ENCODE measurements around a stretch of chr15.

DNA sequence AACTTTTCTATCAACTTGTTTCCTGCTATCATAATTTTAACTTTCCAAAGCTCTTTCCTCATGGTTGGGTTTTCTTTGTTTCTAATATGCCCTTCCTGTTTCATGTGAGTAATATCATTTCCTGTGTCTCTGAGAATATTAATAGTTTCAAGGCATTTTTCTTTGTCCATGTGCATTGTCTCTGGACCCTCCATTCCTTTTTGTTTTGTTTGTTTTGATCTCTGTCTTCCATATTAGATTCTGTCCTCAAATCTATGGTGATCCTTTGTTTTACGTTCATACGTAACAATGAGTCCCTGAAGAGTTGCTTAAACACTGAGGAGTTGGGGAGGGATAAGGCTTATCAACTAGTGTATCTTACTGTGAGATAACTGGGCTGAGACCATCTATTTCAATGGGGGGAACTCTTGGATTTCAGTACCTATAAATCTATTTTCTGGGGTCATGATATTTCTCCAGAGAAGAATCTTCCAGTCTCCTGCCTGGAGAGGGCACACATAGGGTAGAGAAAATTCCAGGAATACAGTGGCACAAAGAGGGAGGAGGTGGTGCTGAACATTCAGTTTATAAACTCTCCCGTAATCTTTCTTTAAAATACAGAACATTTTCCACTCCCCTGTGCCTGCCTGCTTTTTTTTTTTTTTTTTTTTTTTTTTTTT is 21.9 kb upstream of the PDE8A start:
- RRBS: no CpG with 5 or more reads among the region's 3 CpGs

GRCh38 chr15:84980129-84980762 is 1.4 kb upstream of the PDE8A start:
- RRBS: 2% methylated on average over 13 of the region's 38 CpGs

DNA sequence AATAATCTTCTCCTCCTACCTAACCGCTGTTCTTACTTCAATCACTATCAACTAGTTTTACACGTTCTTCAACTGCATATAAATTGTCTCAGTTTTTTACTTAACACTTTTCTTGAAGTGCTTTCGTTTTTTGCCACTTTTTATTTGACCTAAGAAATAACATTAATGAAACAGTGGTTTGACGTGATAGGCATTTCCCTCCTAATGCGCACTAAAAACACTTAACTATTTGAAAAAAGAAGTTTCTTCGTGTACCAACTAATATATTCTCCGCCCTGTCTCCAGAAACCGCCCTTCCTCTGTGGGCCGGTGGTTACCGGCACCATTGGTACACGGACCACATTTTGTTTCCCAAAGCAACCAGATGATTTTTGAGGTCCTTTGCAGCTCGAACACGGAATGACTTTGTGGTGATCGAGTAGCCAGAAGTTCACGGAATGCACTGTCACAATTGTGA is 749 bp upstream of the AKAP13 start:
- RRBS: no CpG with 5 or more reads among the region's 15 CpGs

GRCh38 chr15:85381571-85381799 is 1.1 kb downstream of the AKAP13 start:
- RRBS: no CpG with 5 or more reads among the region's 3 CpGs

- RRBS: no CpG with 5 or more reads among the region's 3 CpGs
Observed at GRCh38 chr15:85583823-85584633, 203.6 kb downstream of the AKAP13 start.

- RRBS: no CpG with 5 or more reads among the region's 2 CpGs
Observed at GRCh38 chr15:85645544-85646127, 149.1 kb downstream of the KLHL25 start.

GRCh38 chr15:85655179-85655825 is 139.4 kb downstream of the KLHL25 start:
- RRBS: 98% methylated on average over 3 of the region's 13 CpGs

DNA sequence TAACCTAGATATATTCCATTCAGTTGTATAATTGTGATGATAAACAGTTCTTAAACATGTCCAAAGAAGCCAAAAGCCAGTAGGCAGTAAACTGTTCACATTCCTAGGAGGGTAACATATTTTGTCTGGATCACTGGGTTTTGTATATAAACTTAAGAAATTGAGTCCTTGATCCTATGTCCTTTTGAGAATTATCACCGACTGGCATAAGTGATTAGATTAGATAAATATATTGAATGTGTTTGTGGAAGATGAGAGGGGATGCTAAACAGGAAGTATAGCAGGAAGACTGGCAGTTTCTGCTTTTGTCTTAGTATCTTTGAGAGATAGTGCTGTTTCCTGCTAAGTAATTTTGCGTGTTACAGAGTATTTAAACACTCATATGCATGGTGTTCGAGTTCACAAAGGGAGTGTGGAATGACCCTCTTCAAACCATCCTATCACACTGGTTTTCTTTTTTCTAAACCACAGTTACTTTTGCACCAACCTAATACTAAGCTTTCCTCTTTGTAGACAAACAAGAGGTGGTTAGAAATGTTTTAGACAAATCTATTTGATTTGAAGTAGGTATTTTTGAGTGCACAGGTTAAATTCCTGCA is 106.1 kb downstream of the KLHL25 start:
- RRBS: no CpG with 5 or more reads among the region's 3 CpGs

- RRBS: no CpG with 5 or more reads among the region's 5 CpGs
Observed at GRCh38 chr15:85718857-85719498, 75.7 kb downstream of the KLHL25 start.

GRCh38 chr15:85734843-85735176 is 59.9 kb downstream of the KLHL25 start:
- RRBS: no CpG with 5 or more reads among the region's 6 CpGs

DNA sequence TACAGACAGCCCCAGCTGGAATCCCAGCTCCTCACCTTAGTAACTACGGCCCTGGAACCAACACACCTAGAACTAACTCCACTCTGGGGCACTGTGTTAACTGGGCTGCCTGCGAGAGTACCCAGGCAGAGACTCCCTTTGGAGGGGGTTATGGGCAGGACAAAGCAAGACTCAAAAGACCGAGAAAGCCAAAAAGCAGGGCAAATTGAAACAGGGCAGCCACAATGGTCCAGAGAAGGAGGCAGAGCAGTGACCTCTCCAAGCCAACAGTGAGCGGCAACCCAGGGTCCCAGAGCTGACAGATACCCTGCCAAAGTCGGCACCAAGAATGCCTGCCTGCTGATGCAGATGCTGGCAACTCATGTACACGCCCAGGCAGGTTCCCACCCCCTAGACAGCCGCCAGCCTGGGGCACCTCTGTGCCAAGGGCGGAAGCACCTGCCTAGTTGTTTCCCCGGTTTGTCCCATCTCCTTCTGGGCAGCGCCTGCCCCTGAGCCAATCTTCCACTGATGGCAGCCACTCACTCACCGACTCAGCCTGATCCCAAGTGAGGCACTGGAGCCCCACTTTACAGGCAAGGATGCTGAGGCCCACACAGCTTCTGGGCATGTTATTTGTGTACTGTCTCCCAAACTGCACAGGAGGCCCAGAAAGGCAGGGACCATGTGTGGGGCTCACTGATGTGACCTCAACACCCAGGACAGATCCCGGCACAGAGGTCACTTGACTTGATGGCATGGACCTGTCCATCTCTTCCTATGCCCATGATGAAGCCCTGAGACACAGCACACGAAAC is 22.0 kb downstream of the KLHL25 start:
- RRBS: no CpG with 5 or more reads among the region's 13 CpGs

DNA sequence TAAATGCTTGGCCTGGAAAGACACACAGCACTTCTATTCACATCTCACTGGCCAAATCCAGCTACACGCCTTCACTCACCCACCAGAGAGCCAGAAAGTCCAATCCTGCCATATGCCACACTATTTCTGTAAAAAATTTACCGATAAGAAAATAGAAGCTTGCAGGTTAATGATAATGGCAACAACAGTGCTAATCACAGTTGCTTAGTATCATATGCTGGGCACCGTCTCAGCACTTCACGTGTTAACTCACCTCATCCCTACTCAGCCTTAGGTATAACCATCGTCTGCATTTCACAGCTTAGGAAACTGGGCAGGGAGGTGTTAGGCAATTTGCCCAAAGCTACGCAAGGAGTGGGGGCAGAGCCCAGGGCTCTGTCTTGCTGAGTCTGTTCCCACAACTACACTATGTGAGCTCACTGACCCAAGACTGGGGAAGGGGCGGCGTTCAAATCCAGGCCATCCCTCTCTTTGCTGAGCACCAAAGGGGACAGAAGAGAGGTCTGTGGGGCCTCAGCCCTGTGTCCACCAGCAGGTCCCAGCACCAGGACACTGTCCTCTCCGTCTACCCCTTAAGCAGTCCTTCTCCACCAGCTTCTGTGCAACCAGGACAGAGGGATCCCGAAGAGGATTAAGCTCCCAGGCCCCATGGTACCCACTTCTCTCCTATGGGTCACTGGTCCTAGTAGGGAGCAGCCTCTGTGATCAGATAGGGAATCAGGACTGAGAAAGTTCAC is 16.3 kb downstream of the KLHL25 start:
- RRBS: no CpG with 5 or more reads among the region's 10 CpGs

GRCh38 chr15:85786388-85787274 is 8.1 kb downstream of the KLHL25 start:
- RRBS: no CpG with 5 or more reads among the region's 9 CpGs

DNA sequence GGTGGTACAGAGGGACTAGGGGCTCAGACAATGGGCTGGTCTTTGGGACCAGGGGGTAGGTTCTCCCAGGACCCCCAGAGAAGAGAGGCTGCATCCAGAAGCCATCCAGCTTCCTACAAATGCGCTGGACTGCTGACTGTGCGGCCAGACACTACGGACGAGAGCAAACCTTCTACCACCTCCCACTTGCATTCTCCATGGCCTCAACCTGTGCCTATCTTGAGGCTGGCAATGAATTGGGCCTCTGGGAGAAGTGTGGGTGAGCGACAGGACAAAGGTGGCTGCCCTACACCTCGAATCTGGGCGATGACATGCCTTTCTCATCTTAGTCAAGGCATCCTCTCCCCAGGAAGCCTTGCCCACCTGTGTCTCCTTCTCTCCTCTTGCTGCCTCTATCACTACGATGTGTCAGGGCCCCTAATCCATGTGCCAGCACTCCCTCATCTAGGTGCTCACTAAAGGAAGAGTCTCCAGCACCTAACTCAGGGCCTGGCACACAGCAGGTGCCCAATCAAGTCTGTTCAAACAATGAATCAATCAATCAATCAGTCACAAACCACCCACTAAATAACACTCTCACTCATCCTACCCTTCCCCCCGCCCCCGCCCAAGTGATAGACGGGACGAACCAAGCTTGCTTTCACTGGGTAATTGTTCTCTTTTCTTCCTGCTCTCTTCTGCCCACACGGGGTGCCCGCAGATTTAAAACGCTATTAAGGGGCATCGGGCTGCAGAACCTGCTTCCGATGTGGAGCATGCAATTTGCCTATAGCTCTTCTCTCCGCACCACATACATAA is 2.1 kb downstream of the KLHL25 start:
- RRBS: no CpG with 5 or more reads among the region's 18 CpGs

DNA sequence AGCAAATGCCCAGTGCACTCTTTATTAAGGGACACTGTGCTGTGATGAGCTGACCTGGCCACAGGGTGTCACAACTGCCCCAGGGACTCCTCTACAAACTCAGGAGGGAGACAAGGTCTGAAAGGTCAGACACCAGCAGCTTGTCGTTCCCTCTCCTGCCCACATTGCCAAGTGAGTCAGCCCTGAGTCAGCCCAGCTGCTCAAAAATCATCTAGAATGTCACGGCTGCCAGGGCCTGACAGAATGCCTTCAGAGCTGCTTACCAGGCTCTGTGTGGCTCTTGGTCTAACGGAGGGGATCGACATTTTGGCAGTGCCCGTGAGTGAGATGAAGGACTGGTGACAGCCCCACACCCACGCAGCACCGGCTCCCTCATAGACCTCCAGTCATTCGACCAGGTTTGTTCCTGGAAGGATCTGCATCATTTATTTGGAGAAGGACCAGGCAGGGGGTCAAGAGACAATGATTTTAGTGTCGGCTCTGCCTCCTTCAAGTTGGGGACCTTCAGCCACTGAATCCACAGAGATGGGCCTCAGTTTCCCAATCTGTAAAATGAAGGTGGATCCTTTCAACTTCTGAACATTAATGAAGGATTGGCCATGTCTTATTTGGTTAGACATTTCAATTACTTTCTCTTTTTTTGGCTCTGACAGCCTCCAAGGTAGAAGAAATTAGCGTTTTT is 545.2 kb downstream of the AGBL1 start:
- RRBS: no CpG with 5 or more reads among the region's 10 CpGs

DNA sequence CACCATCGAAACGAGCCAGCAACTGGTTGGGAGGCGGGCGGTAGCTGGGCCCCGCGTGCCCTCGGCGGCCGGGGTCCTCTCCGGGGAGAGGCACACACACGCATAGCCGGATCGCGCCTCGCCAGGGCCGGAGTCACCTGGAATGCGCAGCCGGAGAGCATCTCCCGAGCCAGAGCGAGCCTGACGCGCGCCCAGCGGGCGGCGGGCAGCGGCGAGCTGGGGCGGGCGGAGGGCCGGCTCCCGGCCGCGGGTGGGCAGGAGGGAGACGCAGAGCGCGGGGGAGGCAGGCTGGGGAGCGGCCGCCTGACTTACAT is 988 bp downstream of the NTRK3 start:
- RRBS: 16% methylated on average over 4 of the region's 39 CpGs

DNA sequence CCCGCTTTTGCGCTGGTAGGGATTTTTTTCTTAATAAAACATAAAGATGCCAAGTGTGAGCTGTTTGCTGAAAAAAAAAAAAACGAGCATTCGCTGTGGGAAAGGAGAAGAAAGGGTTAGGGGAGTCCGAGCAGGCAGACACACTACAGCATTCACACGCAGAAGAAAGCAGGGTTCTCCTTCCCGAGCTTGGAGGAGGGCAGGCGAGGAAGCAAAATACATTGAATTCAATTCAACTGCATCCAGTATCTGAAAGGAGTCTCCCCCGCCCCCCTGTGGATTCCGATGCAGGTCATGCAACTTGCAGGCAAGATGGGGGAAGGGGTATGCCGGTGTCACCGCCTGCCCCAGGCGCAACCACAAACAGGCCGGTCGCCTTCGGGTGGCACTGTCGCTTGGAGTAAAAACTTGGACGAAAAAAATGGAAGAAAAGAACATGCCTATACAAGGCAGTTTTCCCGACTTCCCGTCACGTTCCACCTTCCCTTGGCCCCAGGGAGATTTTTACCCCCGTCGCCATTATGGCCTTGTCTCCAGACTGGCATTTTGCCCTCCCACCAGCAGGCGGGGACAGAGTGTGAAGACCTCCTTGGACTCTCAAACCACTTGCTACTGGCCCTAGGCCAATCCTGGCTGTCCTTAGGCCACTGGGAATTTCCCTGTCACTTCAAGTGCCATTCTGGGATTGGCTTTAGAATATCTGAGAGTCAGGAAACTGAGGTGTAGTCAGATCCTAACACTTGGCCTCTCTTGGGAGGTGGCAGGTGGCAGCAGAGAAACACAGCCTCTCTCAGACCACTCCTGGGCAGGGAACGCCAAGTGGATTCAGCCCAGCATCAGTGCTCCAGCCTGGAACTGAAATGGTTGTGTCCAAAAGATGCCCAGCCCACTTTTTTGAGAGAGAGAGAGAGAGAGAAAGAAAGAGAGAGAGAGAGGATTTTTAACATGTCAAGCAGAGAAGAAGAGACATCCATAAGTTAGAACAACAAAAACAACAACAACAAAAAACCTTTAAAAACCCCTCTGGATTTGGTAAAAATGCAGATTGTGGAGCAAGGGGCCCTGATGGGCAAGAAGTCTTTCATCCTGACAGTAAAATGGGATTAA is 1.7 kb upstream of the NTRK3 start:
- RRBS: 21% methylated on average over 3 of the region's 25 CpGs

DNA sequence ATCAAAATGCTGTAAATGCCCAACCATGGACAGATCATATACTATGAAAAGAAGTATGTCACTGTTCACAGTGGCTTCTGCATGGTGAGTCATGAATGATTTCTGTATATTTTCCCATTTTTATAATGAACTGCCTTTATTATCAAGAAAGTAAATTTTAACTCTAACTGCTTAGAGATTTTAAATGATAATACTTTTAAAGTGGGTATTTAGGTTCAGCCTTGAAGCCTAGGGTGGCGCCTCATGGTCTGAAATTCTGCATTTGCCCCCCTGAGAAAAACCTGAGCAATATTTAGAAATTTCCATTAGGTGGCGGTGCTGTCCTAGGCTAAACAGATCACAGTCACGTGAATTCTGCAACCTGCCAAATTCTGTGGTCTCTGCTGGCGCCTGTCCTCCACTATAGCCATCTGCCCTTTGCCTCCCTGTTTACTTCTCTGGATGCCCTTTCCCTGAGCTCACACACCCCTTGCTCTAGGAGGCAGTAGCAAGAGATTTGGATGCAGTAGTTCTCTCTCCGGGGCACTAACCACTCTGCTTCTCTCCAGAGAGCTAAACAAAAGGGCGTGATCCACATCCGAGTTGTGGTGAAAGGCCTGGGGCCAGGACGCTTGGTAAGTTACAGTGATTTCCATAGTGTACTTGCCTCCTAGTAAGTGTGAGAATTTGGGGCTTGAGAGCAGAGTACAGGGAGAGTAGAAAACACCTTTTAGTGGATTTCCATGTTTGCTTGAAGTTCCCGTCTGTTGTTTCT is 9.1 kb downstream of the MRPS11 start:
- RRBS: no CpG with 5 or more reads among the region's 9 CpGs

DNA sequence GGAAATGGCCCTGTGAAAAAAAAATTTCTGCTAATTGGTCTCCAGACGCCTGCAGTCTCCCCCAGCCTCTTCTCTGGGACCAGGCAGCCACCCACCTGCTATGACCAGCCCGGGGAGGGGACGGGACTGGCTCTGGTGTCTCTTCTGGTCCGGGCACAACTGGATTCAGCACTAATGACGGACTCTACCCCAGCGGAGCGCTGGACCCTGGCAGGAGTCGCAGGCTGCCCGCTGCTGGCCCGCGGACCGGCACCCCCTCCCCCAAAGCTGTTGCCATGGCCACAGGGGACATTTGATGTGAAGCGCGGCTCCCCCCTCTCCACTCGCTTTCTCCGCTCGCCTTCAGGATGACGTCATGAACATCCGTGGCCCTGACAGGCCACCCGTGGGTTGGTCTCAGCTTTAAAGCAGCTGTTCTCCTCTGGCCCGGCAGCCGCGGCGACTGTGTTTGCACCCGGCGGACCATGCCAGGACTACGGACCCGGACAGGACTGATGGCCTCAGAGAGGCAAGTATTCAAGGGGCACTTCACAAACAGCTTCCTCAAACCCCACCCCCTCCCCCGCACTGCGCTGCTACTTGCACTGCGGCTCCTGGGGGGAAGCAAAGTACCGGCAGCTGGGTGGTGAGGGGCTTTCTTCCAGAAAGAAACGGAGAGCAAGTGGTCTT is 16.8 kb upstream of the AEN start:
- RRBS: 8% methylated on average over 9 of the region's 33 CpGs

DNA sequence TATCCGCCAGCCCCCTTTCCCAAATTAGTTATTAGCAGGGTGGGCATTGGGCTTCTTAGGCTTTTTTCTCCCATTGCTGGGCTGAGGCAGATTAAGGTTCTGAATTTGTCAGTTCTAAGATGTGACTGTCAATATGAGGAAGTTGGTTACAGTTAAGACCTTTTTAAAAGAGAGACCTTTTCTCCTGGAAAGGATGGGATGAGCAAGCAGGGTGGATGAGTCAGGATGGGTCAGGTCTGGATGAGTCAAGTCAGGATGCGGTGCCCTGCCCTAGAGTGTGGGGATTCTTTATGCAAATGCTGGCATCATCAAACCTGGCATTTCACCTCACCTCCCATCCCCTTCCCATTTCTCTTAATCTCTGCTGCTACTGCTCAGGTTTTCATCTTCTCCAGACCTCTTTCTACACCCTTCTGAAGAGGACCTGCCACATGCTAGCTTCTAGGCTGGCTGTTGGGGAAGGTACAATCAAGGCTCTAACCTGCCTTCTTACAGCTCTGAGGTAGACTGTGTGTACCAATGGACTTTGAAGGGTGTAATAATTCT is 2.0 kb downstream of the AEN start:
- RRBS: no CpG with 5 or more reads among the region's 2 CpGs

All from GM19239 (cell line).